ENCODE measurements around the gene ELFN2.

- PRO-cap: no peak
Observed at GRCh38 chr22:36478897-36479382, 2.5 kb downstream of the TXN2 start.

GRCh38 chr22:36569862-36570372, 41.0 kb upstream of the EIF3D start:
- PRO-cap: no peak

- PRO-cap: no peak
Observed at GRCh38 chr22:36763442-36764223, 12.3 kb downstream of the IFT27 start.

DNA sequence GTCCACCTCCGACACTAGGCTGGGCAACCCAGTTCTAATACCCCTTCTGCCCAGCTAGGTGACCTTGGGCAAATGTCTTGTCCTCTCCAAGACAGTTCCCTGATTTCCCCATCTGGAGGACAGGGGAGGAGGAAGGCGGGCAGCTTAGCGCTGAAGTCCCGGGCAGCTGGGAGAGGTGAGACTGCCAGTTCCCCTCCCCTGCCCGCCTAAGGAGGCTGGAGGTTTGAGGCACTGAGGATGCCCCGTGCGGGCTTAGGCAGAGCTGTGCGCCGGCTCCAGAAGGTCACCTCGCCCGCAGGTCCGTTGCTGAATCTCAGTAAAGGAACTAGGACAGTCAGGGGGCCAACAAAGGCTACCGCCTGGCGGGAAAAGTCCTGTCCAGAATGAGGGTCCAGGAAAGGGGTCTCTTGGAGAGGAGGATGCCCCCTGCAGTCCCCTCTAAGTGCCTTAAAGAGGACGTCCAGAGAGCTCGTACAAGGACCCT, 650 bp downstream of the PVALB start:
- PRO-cap: no peak

DNA sequence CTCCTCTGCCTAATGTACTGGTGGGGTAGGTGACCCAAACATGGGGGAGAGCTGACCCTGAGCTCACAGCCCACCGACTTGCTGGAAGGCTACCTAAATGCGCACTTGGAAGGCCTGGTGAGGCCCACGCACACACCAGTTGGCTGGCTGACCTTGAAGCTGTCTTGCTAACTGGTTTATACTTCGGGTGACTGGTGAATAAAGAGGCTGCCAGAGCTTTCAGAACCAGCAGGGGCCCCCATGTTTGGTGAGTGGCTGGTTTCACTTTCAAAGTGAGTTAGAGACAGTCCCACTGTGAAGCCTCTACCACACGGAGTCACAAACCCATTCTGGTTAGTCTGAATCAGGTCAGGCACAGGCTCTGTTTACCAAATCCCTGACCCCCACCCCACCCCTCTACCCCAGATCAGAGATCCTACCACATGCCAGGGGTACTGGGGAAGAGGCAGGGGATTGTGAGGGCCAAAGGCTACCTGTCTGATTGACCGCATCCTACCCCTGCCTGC, 12.7 kb upstream of the IL2RB start:
- PRO-cap: unidirectional peak, plus-strand start at position 286 of the sequence; unidirectional peak, plus-strand start at position 336 of the sequence

DNA sequence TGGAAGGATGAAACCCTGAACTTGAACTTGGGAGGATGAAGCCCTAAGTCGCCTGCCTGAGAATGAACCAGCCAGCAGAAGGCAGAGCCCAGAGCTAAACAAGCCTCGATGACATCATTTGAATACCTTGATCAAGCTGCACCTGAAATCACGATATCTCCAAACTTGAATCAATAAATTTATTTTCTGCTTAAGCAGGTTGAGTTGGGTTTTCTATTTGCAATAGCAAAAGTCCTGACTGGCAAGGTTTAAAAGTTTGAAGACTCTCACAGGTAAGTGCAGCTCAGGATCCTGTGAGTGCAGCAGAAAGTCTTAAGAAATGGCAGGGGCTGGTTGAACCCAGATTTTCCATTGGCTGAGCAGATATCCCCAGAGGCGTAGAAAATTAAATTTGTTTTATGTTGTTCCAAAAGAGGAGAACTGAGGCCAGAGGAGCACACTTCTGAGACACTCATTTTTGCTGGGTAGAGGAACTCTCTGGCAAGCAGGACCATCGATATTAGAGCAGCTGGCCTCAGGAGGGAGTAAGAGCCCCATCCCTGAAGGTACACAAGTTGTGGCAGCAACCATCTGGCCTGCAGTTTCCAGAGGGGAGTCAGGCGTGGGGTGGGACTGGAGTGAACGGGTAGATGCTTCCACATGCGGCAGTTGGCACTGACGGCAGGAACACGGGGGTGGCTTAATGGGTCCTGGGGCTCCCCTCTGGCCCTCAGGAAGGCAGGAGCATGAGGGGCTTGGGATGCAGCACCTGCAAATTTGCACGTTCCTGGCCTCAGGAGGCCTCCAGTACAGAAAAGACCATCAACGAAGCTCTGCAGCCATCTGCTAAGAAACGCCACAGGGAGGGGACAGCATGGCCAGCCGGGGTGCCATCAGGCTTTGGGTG, 13.1 kb upstream of the SSTR3 start:
- PRO-cap: no peak

- PRO-cap: no peak
Observed at GRCh38 chr22:37237722-37238355, 6.2 kb downstream of the RAC2 start.

DNA sequence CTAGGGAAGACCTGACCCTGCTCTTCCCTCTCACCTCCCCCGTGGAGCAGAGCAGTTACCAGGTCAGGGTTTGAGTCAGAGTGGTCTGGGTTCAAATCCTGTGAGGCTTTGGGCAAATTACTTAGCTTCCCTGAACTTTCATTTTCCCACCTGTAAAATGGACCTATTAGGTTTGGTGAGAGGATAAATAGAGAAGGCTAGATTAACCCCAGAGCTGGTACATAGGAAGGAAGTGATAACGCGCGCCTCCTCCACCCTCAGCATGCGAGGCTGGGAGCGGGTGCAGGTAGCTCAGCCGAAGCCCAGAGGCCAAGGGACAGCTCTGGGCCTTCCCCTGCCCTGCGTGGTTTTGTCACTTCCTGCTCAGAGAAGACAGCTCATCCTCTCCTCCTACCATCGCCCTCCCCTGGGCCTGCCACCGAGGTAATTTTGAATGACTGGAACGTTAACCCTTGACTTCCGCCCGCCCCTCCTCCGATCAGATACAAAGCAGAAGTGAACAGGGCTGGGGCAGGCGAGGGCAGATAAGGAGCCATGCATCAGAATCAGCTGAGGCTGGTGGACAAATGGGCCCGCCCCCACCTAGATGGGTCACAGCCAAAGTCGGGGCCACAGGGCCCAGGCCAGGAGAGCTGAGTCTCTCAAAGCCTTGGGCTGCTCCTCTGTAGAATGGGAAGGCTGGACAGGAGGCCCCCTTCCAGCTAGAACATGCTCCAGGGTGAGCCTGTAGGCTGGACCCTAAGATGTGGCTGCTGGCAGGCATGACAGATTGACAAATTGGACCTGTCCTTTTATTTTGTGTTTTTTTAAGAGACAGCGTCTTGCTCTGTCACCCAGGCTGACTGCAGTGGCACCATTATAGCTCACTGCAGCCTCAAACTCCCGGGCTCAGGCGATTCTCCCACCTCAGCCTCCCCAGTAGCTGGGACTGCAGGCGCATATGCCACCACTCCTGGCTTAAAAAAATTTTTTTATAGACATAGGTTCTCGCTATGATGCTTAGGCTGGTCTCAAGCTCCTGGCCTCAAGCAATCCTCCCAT, 1.5 kb downstream of the RAC2 start:
- PRO-cap: bidirectional peak, plus-strand start at position 513 of the sequence, minus-strand start at position 264 of the sequence

DNA sequence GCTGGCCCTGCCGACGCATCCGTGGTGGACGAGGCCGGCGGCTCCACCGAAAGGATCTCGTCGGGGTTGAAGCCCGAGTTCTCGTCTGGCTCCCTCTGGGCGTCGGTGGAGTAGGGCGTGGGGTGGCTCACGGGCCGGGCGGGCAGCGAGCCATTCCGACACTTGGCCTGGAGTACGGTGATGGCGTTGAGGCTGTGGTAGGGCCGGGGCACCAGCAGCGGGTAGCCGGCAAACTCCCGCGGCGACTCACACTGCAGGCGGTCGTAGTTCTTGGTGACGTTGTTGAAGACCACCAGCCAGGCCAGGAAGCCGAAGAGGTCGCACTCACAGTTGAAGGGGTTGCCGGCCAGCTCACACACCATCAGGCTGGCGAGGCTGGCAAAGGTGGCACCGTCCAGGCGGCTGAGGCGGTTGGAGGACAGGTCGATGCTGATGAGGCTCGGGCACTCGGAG, 52.6 kb downstream of the ELFN2 start:
- PRO-cap: no peak

- PRO-cap: no peak
Observed at GRCh38 chr22:37427181-37427772, at the start of gene ELFN2. TSS of gene ELFN2 (minus strand) at chr22:37427479.

- PRO-cap: no peak
Observed at GRCh38 chr22:37498561-37498921, 12.4 kb upstream of the MFNG start.

DNA sequence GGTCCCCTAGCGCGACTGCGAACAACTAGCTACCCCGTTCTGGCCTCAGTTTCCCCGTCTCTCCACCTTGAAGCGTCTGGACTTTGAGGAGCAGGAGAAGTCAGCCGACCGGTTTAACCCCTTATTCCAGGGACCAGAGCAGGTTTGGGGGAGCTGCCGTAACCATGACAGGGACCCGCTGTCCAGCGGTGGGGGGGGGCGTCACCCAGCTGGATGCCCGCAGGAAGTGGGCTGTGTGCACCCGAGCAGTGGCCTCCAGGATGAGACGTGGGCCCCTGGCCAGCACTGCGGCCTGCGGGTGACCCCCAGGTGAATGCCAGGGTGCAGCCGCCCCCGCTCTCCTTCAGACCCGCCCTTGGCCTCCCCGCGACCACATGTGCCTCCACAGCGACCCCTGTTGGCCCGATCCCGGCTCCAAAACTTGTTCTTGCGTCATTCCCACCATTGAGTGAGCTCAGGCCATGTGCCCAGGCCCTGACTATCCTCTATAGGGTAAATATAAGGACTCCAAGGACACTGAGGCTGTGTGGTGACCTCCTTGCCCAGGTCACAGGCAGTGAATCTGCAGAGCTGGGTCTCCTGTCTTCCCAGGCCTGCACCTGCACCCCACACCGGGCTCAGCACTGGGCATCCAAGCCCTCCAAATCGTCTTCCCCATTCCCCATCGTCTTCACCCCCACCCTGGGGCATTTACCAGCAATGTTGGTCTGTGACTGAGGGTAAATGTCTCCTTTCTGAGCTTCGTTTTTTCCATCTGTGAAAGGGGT, 1.4 kb downstream of the CDC42EP1 start:
- PRO-cap: unidirectional peak, minus-strand start at position 318 of the sequence; unidirectional peak, minus-strand start at position 357 of the sequence

- PRO-cap: no peak
Observed at GRCh38 chr22:37566152-37566859, 6.0 kb downstream of the CDC42EP1 start.

GRCh38 chr22:37570076-37570906, 9.6 kb downstream of the LGALS2 start:
- PRO-cap: no peak

DNA sequence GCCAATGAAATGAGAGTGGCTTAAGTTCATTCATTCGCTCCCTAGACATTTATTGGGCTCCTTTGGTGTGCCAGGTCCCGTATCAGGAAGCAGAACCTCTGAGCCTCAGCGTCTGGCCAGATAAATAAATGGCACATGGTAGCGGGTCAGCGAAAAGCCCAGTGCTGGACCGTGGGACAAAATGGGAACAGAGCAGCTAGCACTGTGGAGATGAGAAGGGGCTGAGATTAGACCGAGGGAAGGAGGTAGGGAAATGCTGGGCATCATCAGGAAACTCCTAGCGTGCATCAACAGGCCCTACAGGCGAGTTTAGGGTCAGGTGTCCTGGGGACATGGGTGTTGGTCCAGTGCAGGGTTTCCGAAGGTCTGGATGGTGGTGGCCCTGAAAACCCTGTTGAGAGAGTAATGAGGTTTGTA, 672 bp downstream of the NOL12 start:
- PRO-cap: no peak

DNA sequence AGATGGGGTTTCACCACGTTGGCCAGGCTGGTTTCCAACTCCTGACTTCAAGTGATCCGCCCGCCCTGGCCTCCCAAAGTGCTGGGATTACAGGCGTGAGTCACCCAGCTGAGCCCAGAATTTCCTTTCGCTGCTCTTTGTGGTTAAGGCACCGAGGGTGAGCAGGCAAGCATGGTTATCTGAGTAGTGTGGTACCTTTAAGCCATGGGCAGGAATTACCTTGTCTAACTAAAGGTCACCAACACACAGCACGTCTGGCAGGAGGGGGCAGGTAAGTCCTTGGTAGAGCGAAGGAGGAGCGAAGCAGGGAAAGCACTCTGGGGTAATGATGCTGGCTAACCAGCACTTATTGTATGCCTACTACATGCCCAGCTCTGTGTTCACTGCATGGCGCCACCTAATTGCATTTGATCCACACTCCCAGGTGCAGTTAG, 45.6 kb downstream of the TRIOBP start:
- PRO-cap: no peak

DNA sequence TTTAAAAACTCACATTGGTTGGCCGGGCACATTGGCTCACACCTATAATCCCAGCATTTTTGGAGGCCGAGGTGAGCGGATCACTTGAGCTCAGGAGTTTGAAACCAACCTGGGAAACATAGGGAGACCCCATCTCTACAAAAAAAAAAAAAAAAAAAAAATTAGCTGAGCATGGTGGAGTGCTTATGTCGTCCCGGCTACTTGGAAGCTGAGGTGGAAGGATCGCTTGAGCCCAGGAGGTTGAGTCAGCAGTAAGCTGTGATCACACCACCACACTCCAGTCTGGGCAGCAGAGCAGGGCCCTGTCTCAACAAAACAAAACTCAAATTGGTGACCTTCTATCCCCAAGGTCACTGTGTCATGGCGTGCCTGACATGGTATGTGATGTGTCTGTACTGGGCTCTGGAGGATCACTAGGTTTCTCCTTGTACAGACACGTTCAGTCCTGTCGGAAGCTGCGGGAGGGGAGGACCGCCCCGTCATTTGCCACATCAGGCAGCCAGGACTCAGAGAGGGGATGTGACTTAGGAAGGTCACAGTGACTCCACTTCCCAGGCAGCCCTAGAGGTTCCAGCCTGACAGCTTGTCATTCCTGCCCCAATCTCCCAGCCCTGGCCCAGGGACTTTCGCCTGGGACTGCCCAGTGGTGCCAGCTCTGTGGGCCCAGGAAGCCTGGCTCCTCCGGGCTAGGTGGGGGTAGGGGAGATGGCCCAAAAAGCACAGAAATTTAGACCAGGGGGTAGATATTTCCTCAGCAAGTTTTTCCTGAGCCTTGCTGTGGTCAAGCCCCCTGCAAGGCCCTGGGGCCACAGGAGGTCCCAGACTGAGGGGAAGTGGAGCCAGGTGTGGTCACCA, 53.0 kb downstream of the TRIOBP start:
- PRO-cap: no peak

DNA sequence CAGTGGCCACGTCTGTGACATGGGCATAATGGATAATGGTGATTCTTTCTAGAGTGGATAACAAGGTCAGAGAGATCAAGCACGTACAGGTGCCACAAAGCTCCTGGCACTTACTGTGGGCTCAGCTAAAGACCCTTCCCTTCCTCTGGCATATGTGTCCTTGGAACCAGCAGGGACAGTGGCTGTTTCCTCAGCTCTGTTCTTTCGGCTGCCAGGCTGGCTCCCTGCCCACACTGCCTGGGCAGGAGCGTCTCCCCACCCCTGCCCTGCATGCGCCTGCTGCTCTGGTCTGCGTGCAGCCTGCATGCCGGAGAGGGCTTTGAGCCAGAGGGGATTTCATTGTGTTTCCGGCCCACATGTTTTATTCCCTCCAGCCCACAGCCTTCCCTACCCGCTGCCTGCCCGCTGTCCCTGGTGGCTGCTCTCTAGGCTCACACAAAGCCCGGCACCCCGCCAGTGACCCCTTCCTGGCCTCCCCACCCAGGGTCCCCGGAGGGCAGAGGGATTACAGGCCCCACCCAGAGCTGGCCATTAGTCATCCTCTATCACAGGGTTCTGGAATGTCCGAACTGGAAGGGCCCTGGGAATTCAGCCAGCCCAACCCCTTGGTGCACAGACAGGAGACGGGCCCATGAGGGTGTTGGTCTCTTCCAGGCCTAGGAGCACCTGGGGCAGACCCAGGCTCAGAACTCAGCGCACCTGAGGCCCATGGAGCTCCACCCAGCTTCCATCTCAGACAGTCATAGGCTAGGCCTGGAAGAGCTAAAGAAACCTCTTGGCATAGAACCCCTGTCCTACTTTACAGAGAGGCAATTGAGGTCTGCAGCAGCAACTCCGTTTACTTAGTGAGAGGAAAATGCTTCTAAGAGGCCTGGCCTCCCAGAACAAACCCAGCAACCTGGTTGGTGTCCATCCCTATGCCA, 52.5 kb upstream of the H1-0 start:
- PRO-cap: no peak

DNA sequence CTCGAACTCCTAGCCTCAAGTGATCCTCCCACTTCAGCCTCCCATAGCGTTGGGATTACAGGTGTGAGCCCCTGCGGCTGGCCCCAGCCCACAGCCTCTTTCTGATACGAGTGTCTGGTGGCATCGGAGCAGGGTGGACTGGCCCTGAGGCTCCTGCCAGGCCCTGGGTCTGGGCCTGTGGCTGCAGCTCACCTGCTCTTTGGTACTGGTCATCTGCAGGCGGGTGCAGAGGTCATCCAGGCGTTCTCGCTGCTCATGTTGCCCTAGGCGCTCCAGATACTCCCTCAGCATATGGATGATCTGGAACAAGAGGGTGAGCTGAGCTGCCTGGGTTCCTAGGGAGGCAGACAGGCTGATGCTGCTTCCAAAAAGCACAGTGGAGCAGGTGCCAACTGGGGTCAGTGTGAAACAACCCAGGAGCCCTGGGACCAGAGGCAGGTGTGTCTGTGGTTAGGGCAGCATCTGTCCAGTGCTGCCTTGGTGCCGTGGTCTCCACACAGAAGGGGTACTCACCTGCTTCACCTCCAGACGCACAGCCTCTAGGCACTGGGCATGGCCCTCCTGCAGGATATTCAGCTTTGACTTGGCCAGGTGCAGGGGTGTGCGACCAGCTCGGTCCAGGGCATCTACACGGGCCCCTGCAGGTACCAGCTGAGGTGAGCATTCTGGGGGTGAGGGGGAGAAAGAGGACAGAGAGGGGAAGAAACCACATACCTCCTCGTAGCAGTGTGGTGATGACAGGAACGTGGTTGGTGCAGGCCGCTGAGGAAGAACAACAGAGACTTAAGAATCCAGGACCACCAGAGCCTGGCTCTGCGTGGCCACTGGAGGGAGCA, 9.5 kb downstream of the GALR3 start:
- PRO-cap: no peak

DNA sequence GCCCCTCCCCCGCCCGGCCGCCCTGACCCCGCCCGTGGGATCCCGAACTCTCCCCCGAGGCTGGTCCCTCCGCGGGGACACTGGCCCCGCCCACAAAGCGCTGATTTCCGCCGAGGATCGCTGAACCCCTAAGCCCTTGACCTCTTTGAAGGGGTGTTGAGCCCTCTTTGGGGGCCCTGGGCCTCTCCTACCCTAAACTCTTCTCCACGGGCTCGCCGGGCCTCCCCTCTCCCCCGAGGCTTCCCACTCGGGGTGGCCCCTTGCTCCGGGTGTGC, 585 bp downstream of the MICALL1 start:
- PRO-cap: no peak